Liver (tissue), 9 donors: Measurements from ENCODE around the gene RFXAP.

- PRO-cap, 5 experiments: no peak in any of the 5 experiments
- RAMPAGE, long total RNA, 2 experiments: no peak in any of the 2 experiments
- RRBS: no CpG with 5 or more reads among the region's 1 CpG
These were observed 258.0 kb upstream of the STARD13 start for GRCh38 chr13:33543487-33543930.

DNA sequence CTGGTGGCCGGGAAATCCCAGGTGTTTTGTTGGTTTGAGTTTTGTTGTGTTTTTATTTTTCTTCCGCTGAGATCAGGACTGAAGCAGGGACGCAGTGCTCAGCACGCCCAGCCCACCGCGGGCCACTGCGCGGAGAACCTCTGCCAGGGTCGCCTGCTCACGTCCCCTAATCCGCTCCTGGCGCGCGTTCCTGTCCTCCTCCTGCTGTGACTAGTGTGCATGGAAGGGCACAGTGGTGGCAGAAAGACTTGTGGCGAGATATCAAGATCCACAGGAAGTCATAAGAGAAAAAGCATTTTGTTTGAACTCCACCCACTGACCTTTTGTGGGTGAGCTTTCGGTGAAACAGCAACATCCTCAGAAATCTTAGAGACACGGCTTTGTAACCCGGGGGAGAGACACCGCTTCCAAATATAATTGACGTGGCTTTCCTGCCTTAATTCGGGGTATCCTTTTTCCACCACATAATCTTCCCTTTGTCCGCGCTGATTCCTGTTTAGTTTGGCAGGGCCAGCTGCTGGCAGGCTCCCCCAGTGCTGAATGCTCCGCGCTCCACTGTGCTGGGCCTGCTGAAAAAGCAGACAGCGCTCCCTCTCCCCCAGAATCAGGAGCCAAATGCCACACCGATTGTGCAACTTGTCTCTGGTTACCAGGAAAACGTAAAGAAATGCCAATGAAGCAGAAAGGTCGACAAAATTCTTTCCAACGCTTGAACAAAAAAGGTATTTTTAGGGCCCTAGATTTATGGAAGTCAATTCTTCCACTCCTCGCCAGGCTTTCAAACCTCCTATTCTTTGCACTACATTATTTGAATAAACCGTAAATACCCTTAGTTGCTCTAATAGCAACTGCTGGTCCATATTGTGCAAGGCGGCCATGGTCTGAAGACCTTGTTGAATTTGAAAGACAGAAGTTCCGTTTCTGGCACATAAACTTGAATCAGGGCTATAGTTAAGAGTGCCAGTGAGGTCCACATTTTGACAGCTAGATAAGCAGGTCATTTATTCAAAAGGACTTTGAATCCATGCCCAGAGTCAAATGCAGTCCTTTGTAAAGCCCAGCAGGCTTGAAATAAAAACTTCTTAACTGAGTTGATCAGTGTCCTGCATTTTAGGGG, 206.9 kb upstream of the RFC3 start:
- PRO-cap, 5 experiments: peak in 4 of 5 experiments; most common plus-strand start position 326 of the sequence (in 2); most common minus-strand start position 547 of the sequence (in 3)
- RAMPAGE, long total RNA, 2 experiments: no peak in any of the 2 experiments
- RRBS: no CpG with 5 or more reads among the region's 34 CpGs

DNA sequence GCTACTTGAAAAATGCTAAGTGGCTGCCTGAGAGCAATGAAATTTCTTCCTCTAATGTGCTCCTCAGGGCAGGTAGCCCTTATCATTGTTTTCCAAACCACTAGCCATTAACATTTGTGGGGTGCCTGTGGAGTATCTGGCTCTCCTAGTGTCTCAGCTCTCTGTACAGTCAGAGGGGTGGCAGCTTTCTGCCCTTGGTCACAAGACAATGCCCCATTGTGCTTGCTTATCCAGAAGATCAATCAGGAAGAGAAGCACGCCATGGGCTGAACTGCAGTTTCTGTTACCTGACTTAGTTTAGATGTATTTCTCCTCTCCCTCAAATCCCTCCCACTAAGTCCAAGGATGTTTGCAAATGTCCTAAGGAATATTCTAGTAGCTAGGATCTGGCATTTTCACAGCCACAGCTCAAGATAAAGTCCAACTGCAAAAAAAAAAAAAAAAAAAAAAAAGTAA, 119.8 kb downstream of the RFC3 start:
- PRO-cap, 5 experiments: no peak in any of the 5 experiments
- RAMPAGE, long total RNA, 2 experiments: no peak in any of the 2 experiments
- RRBS: no CpG with 5 or more reads among the region's 1 CpG

- PRO-cap, 5 experiments: no peak in any of the 5 experiments
- RAMPAGE, long total RNA, 2 experiments: no peak in any of the 2 experiments
- RRBS: no CpG with 5 or more reads among the region's 7 CpGs
These were observed 123.0 kb downstream of the RFC3 start for GRCh38 chr13:33940831-33941419.

DNA sequence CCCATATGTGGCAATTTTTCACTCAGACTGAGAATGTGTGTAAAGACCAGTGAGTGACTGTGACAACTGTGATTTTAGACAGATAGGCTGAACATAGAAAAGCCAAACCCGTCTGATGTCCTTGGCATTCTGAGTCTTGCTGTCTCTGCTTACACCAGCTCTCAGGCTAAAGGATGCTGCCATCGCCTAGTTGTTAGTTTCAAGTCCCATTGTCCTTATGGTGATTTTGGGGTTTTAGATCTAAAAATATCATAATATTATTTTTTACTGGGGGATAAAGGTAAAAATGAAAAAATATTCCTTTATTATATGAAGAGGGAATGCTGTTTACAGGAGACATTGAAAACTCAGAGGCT, 492.7 kb downstream of the RFC3 start:
- PRO-cap, 5 experiments: no peak in any of the 5 experiments
- RAMPAGE, long total RNA, 2 experiments: no peak in any of the 2 experiments
- RRBS: no CpG with 5 or more reads among the region's 2 CpGs

GRCh38 chr13:35858567-35859265, 272.5 kb downstream of the DCLK1 start:
- PRO-cap, 5 experiments: no peak in any of the 5 experiments
- RAMPAGE, long total RNA, 2 experiments: no peak in any of the 2 experiments
- RRBS: no CpG with 5 or more reads among the region's 4 CpGs

- PRO-cap, 5 experiments: no peak in any of the 5 experiments
- RAMPAGE, long total RNA, 2 experiments: no peak in any of the 2 experiments
- RRBS: no CpG with 5 or more reads among the region's 12 CpGs
These were observed 1.2 kb downstream of the SPART start for GRCh38 chr13:36344914-36345402.

DNA sequence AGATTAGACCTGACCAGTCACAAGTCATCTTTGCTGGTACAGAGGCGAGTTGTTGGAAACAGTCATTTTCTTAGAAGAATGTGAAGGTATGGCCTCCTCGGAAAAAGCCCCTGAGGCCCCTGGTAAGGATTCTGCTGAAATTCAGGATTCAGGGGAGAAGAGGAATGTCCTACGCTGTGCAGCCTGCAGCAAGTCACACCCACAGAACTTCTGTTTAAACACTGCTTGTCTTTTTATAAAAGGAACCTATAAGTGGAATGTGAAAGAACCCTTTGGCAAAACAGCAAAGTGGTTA, 11.1 kb upstream of the SPART start:
- PRO-cap, 5 experiments: no peak in any of the 5 experiments
- RAMPAGE, long total RNA, 2 experiments: no peak in any of the 2 experiments
- RRBS: no CpG with 5 or more reads among the region's 3 CpGs

DNA sequence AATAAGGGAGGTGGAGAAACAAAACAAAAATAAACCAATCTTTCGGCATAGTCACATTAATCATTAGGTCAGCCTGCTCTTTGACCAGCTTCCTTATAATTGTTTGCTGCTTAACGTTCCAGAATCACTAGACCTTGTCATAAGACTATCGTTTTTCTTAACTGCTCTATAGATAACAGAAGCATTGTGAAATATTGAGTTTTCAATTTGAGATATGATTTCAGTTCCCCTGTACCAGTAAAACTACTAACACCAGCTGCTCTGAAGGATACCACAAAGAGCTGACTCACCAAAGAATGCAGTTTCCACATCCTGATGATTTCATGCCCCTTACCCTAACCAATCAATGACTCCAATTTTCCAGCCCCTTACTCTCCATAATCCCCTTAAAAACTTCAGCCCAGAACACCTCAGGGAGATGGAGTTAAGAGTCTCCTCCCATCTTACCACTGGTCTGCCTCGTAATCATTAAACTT, 14.3 kb upstream of the CCNA1 start:
- PRO-cap, 5 experiments: no peak in any of the 5 experiments
- RAMPAGE, long total RNA, 2 experiments: no peak in any of the 2 experiments
- RRBS: no CpG with 5 or more reads among the region's 4 CpGs

DNA sequence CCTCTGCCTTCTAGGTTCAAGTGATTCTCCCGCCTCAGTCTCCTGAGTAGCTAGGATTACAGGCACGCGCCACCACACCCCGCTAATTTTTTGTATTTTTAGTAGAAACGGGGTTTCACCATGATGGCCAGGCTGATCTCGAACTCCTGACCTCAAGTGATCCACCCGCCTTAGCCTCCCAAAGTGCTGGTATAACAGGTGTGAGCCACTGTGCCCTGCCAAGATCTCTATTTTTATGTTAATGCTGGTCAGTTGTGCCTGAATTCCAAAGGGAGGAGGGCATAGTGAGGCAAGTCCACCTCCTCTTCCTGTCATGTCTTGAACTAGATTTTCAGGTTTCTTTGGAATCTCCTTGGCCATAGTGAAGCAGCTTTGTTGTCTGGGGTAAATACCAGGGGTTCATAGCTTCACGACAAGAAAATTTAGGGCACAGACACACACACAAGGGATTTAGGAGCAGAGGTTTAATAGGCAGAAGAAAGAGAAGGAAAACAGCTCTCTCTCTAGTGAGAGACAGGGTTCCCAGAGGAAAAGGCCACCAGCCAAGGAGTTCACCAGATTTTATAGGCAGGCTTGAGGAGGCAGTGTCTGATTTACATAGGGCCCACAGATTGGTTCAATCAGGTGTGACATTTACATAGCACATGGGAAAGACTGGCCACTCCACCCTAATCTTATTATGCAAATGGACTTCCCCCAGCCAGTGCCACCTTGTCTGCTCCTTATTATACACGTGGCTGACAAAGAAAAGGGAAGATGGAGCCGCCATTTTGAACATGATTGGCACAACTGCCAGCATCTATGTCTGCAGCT, 57.0 kb upstream of the RFXAP start:
- PRO-cap, 5 experiments: no peak in any of the 5 experiments
- RAMPAGE, long total RNA, 2 experiments: no peak in any of the 2 experiments
- RRBS: no CpG with 5 or more reads among the region's 10 CpGs

GRCh38 chr13:36798158-36798500, 20.9 kb upstream of the RFXAP start:
- PRO-cap, 5 experiments: no peak in any of the 5 experiments
- RAMPAGE, long total RNA, 2 experiments: no peak in any of the 2 experiments
- RRBS: no CpG with 5 or more reads among the region's 2 CpGs

DNA sequence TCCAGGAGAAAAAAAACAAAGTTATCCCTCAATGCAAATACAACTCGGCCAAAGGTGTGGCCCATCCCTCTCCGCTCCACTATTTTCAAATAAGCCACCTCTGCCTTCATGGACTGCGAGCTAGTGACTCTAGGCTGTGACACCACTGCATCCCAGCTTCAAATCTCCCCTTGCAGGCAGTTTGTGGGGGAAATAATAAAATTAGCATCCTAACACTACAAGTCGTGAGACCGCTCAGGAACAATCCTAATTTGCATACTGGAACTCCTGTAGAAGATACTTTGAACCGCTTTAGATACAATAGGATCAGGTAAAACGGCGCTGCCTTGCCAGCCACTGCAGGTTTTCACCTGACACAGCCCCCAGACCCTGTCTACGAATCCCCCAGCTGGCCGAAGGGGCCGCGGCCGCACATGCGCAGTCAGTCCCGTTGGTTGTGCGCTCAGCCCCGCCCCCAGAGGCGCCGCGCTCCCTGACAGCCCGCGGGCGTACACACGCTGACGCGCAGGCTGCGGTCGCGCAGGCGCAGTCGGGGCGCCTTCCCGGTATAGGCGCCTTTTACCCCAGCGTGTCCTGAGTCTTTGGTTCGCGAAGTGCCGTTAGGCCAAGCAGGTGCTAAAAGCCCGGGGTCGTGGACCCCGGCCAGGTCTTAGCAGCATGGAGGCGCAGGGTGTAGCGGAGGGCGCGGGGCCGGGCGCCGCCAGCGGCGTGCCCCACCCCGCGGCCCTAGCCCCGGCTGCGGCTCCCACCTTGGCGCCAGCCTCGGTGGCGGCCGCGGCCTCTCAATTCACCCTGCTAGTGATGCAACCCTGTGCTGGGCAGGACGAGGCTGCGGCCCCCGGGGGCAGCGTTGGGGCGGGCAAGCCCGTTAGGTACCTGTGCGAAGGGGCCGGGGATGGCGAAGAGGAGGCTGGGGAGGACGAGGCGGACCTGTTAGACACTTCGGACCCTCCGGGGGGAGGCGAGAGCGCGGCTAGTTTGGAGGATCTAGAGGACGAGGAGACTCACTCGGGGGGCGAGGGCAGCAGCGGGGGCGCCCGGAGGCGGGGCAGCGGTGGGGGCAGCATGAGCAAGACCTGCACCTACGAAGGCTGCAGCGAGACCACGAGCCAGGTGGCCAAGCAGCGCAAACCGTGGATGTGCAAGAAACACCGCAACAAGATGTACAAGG, at the start of gene RFXAP:
Gene RFXAP (plus strand): TSS at position 522 of the 1,171 bp plus-strand sequence.
- PRO-cap, 5 experiments: peak in 5 of 5 experiments; most common plus-strand start position 576 of the sequence (in 4); most common minus-strand start position 366 of the sequence (in 1)
- RAMPAGE, long total RNA, 2 experiments: no peak in any of the 2 experiments
- RRBS: 2% methylated on average over 42 of the region's 89 CpGs

- PRO-cap, 5 experiments: no peak in any of the 5 experiments
- RAMPAGE, long total RNA, 2 experiments: no peak in any of the 2 experiments
- RRBS: no CpG with 5 or more reads among the region's 1 CpG
These were observed 72.2 kb downstream of the UFM1 start for GRCh38 chr13:38421817-38422236.

GRCh38 chr13:39006683-39006966, 16.0 kb upstream of the STOML3 start:
- PRO-cap, 5 experiments: no peak in any of the 5 experiments
- RAMPAGE, long total RNA, 2 experiments: no peak in any of the 2 experiments
- RRBS: no CpG with 5 or more reads among the region's 11 CpGs

- PRO-cap, 5 experiments: no peak in any of the 5 experiments
- RAMPAGE, long total RNA, 2 experiments: no peak in any of the 2 experiments
- RRBS: no CpG with 5 or more reads among the region's 14 CpGs
These were observed 23.4 kb upstream of the STOML3 start for GRCh38 chr13:39013556-39014824.

GRCh38 chr13:39501508-39502256, 101.3 kb downstream of the LHFPL6 start:
- PRO-cap, 5 experiments: no peak in any of the 5 experiments
- RAMPAGE, long total RNA, 2 experiments: no peak in any of the 2 experiments
- RRBS: no CpG with 5 or more reads among the region's 2 CpGs

DNA sequence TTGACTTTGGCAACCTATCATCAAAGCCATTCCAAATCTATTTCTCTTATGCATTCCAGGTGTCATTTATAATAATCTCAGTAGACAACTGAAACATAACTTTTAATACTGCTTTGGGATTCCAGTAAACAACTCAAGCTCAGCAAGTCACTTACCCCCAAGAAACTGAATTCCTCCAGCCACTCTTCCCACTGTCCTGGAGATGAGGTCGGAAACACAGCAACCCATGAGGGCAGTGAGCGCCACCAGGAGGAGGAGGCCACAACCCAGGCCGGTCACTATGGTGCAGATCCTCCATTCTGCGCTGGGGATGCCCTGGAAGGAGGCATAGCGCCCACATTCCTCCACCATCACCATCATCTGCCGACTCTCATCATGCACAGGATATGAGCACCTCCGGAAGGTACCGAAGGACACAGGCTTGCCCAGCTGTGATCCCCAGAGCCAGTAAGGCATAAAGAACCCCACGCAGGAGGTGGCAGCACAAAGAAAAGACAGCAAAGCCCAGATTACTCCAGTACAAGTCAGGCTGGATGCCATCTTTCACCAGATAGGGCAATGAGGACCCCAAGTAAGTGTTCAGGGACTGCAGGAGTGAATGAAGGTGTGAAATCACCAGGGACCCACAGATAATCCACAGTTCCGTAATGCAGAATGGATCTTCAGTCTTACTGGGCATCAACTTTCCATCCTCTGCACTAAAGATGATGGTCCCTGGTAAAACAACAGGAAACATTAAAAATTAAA, 2.1 kb downstream of the LHFPL6 start:
- PRO-cap, 5 experiments: no peak in any of the 5 experiments
- RAMPAGE, long total RNA, 2 experiments: no peak in any of the 2 experiments
- RRBS: no CpG with 5 or more reads among the region's 10 CpGs

DNA sequence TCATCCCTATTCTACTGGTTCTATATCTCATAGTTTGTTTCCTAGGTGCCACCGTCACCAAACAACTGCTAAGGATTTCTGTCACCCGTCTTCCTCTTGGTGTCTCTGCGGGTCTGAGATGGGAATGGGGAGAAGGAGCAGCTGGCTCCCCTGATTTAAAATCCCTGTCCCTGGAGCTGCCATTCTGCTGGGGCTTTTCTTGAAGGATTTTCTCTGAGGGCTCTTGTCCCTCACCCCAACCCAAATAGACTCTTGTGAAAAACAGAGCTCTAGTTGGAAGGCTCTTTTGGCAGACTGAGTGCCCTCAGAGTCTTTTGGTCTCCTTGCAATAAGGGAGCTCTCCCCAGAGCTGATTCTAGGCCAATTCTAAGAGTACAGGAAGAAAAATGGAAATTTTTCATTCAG, 238.3 kb downstream of the COG6 start:
- PRO-cap, 5 experiments: no peak in any of the 5 experiments
- RAMPAGE, long total RNA, 2 experiments: no peak in any of the 2 experiments
- RRBS: no CpG with 5 or more reads among the region's 3 CpGs

DNA sequence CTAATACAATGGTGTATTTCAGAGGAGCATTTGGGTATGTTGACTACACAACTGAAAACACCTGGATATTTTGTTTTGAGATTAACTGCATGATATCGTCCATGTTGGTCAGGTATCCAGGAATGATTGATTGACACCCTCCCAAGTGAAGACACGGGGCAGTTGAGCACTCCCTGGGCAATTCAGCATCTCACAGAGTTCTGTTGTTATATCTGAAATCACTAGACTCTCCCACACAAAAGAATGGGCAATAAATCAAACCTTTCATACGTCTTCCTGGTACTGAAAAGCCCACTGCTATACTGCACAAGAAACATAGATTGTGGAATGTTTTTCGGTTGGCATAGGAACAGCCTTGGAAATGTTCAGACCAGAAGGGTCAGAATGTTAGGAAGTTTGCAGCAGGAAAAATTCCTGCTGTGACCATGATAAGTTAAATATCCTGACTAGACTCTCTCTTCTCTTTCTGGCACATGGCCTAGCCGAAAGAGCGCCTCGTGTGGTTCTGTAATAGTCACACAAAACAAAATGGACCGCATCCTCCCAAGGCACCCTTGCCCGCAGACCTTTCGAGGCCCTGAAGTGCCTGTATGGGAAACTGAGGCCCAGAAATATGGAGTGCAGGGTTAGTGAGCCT, 427.1 kb downstream of the COG6 start:
- PRO-cap, 5 experiments: peak in 1 of 5 experiments; most common minus-strand start position 202 of the sequence (in 1)
- RAMPAGE, long total RNA, 2 experiments: no peak in any of the 2 experiments
- RRBS: no CpG with 5 or more reads among the region's 10 CpGs

GRCh38 chr13:40251748-40252182, 414.7 kb downstream of the FOXO1 start:
- PRO-cap, 5 experiments: no peak in any of the 5 experiments
- RAMPAGE, long total RNA, 2 experiments: no peak in any of the 2 experiments
- RRBS: no CpG with 5 or more reads among the region's 2 CpGs